OVCAR3 (cell line): ENCODE measurements around the gene TRO.

GRCh38 chrX:53423085-53423685, 512 bp downstream of the RIBC1 start:
- RRBS = no CpG with 5 or more reads among the region's 13 CpGs

DNA sequence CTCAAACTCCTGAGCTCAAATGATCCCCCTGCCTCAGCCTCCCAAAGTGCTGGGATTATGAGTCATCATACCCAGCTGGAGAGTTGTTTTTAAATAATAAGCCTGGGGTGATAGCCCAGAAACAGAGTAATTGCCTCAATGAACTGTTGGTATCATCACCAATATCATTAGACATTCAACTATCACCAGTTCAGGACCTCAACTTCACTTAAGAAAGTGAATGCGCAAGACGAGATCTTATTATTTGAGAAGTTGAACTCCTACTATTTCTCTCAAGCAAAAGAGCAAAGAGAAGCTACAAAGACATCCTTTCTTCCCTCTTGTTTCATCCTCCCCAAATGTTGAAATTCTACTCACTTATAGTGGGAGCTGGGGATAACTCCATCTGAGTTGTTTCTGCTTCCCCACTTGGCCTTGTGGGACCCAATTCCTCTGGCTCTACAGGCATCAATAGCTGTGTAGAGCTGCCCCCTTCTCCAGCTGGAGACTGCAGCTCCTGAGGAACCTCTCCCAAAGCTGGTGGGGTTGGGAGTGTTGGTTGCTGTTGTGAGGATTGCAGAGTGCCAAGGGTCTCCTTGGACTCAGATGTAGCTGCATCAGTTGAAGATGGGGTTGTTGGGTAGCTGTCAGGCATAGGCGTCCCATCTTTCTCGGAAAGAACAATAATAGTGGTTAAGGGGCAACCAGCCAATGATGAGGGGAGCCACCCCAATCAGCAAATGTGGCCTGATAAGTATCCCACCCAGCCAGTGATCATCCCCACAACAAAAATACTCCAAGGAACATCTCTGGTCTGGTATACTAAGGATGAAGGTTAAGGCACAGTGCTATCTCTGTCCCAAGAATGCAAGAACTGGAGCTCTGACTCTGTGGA, 120.3 kb upstream of the HSD17B10 start:
- RRBS = no CpG with 5 or more reads among the region's 4 CpGs

DNA sequence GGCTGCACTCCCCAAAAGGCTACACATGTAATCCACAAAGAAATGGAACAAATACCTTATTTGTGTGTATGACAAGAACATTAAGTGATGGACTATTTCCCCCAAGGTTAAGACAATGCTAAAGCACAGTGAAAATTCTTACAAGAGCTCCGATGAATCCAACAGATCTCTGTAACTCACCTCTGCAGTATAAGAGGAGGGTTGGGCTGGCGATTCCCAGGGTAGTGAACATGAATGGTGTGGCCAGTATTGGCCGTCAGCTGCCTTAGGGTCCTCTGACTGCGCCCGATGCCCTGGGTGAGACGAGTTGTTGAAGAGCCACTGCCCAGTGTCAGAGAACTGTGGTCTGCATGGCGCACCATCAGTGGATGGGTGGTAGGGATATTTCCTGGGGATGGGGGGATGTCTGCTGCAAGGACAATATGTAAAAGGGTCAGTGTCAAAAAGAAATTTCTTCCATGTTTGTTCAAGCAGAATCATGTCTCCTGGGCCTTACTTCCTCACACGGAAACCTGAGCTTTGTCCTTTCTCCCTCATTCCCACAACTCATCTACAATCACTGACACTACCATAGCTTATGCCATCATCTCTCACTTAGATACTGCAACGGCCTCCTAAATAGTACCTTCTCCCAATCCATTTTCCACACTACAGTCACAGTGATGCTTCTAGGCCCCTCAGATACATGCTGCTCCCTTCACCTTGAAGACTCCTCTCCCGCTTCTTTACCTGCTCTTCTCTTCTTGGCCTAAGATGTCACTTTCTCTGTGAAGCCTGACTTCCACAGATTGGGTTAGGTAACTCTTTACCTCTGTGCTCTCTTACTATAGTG, 126.1 kb upstream of the HSD17B10 start:
- RRBS = no CpG with 5 or more reads among the region's 10 CpGs

GRCh38 chrX:53564495-53564821, 122.1 kb downstream of the HUWE1 start:
- RRBS = no CpG with 5 or more reads among the region's 5 CpGs

- RRBS = no CpG with 5 or more reads among the region's 5 CpGs
Observed at GRCh38 chrX:53714410-53715339, 28.2 kb upstream of the HUWE1 start.

DNA sequence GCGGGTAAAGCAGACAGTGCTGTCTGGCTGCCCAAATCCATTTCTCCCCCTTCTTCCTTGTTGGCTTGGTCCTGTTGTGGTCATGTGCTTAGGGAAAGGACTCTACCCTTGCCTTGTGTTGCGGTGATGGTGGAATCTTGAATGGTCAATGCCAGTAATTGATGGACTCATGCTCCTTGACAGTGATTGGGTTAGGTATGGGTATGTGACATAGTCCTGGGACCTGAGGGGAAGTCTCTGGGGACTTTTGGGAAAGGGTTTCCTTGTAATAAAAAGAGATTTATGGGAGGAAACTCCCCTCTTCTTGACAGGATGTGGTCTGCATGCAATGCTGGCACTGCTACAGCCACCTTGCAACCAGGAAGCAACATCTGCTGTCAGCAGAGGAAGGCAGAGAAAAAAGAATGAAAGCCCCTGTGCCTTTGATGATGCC, 29.9 kb upstream of the HUWE1 start:
- RRBS = no CpG with 5 or more reads among the region's 2 CpGs

DNA sequence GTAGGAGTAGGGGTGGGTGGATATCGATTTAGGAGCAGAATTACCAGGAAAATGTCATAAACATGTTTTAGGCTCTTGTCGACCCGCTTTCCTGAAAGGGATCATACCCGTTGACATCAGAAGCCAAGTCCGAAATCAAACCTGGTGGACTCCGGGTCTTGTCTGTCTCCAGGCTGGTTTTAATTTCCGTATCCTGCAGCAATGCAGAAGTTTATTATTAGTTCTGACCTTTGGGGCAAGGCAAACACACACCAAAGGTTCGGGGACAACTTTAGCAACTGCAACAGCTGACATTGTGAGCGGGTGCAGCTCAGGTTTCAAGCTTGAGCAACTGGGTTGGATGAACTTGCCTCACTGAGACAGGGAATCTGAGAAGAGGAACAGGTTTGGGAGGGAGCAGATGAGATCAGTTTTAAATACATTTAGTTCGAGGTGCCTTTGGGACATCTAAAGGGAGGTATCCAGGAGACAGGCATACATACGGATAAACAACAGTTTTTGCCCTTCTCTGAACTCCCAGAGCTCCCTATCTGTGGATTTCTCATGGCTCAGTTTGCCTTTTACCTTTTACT, 110.7 kb downstream of the GNL3L start:
- RRBS = no CpG with 5 or more reads among the region's 11 CpGs

DNA sequence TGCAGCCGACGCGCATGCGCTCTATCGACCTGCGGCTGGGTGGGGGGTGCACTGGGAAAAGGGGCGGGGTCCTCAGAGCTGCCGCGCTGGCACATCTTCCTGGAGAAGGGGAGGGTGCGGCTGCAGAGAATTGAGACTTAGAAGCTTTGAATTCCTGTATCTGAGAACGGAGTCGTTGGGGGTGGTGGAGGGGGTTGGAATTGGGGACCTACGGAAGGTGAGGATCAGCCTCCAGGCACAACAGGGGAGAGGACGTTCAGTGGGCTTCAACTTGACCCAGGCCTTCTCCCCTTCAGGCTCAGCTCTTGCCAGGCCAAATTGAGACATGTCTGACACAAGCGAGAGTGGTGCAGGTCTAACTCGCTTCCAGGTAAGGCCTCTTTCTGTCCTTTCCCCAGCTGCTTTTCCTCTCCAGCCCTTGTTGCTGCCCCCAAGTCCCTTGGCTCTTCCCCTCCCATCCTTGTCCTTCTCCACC, 1.5 kb downstream of the MAGED2 start:
- RRBS = no CpG with 5 or more reads among the region's 16 CpGs

DNA sequence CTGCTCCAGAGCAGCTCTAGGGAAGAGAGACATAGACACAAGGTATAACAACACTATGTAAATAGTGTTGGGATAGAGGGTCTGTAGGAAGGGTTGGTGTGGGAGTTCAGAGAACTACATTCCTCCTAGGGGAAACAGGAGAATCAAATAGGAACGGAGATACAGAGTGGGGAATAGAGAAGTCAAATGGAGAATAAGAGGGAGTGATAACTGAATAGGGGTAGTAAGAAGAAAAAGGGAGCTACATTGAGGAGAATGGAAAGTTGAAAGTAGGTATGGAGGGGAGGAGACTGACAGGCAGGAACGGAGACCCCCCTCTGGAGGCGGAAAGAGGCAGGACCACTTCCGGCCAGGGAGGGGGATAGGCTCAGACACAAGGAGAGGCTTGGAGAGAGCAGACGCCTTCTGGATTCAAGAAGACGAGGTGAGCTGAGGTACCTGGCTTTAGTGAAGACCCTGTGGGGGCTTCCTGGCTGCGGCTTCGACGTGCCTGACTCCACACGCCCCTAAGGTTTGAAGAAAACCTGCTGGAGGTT, at the start of gene TRO:
TSS of gene TRO (plus strand) at position 370 of the 536 bp plus-strand sequence.
- RRBS = no CpG with 5 or more reads among the region's 10 CpGs

- RRBS = no CpG with 5 or more reads among the region's 45 CpGs
Observed at GRCh38 chrX:55452393-55453701, 920 bp downstream of the MAGEH1 start.

DNA sequence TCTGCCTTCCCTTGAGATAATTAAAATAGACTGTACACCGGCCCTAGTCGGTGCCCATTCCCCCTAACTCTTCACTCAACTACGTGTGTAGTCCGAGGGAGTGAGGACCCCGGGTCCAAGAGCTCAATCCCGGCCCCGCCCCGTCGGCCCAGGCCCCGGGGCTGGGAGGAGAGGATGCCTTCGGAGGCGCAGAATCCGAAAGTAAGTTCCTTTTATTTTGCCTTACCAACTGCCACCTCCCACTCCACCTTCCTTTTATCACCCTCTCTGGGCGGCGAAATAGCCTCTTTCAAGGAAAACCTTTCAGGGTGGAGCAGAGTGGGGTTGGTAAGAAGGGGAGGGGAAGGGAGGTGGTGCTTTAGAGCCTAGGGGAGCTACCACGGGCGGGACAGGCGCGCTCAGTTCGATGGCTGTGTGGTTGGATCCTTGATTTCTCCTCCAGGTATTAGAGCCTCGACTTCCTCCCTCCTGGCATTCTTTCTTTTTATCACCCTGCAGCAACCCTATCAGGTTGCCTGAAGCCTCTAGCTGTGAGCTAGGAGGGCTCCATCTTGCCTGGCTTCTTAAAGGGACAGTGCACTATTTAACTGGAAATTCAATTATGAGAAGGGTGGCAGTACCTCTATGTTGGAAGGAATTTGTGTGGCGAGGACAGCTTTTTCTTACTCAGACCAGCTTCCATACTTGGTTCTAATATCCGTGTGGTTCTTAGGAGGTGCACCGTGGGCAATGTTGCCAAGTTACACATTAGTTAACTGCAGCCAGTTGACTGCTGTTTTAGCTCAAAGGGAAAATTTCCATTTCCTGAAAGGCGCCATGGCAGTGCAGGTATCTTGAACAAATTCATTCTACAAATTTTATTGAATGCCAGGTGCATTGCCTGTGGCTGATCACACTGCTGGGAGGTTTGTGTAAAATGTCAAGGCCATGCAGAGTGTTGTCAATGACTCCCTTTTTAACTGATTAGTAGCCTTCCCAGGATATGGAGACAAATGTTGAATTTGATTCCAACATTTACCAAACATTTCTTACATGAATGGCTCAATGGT, 191.4 kb downstream of the RRAGB start:
- RRBS = 7% methylated on average over 5 of the region's 25 CpGs

- RRBS = no CpG with 5 or more reads among the region's 2 CpGs
Observed at GRCh38 chrX:56019756-56020555, 212.2 kb upstream of the KLF8 start.

- RRBS = no CpG with 5 or more reads among the region's 43 CpGs
Observed at GRCh38 chrX:56563929-56565145, 910 bp downstream of the UBQLN2 start.

DNA sequence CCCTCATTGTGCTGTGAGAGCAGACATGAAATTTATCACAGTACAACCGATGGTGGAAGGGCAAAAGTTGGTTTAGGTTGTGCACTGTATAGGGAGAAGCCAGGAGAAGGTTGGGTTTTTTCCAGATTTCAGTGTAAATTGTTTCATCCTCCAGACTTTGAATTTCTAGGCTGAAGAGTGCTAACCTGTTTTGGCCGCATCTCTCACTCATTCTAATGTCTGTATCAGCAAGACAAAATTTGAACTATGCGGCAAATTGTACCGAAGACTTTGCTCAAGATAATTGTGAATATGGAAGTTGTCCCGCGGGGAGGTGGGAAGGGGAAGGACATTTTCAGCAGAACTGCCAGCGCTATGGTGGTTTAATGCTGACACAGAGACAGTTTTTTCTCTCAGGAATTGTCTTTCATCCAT, 639 bp upstream of the ZXDB start:
- RRBS = no CpG with 5 or more reads among the region's 7 CpGs

DNA sequence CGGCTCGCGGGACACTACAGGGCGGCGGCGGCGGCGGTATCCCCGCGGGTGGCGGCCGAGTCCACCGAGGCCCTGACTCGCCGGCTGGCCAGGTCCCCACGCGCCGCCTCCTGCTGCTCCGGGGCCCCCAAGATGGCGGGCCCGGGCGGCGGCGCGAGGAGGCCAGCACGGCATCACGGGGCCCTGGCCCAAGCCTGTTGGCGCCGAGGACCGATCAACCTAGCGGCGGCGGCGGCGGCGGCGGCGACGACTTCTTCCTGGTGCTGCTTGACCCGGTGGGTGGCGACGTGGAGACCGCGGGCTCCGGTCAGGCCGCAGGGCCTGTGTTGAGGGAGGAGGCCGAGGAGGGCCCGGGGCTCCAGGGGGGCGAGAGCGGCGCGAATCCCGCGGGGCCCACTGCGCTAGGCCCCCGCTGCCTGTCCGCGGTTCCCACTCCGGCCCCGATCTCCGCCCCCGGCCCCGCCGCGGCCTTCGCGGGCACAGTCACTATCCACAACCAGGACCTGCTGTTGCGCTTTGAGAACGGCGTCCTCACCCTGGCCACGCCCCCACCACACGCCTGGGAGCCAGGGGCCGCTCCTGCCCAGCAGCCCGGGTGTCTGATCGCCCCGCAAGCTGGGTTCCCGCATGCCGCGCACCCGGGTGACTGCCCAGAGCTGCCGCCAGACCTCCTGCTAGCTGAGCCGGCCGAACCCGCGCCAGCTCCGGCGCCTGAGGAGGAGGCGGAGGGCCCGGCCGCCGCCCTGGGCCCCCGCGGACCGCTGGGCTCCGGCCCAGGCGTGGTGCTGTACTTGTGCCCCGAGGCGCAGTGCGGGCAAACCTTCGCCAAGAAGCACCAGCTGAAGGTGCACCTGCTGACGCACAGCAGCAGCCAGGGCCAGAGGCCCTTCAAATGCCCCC, 510 bp downstream of the ZXDB start:
- RRBS = 35% methylated on average over 13 of the region's 101 CpGs

DNA sequence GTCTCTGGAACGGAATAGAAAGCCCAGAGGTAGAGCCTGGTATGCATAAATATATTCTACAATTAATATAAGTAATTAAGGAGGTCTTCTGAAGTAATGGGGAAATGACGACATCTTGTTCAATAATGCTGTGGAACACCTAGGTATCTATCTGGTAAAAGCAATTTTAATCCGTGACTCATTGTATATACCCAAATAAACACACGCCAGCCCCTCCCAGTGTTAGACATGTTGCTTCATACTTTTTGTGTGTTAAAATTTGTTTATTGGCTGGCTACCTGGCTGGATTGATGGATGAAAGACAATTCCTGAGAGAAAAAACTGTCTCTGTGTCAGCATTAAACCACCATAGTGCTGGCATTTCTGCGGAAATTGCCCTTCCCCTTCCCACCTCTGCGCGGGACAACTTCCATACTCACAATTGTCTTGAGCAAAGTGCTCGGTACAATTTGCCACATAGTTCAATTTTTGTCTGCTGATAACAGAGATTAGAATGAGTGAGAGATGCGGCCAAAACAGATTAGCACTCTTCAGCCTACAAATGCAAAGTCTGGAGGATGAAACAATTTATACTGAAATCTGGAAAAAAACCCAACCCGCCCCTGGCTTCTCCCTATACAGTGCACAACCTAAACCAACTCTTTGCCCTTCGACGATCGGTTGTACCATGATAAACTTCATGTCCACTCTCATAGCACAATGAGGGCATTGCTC, 500 bp upstream of the ZXDA start:
- RRBS = no CpG with 5 or more reads among the region's 13 CpGs

GRCh38 chrX:63741852-63742611, 43.0 kb downstream of the ARHGEF9 start:
- RRBS = no CpG with 5 or more reads among the region's 4 CpGs

- RRBS = no CpG with 5 or more reads among the region's 3 CpGs
Observed at GRCh38 chrX:63747212-63747846, 37.7 kb downstream of the ARHGEF9 start.

- RRBS = no CpG with 5 or more reads among the region's 14 CpGs
Observed at GRCh38 chrX:65196822-65197497, 162.3 kb downstream of the ZC3H12B start.

GRCh38 chrX:65601156-65601447, 66.4 kb upstream of the MSN start:
- RRBS = no CpG with 5 or more reads among the region's 1 CpG